Pericardium (tissue), 1 donor: ENCODE data around the genes NOS2 and VTN.

- RRBS: no CpG with 5 or more reads among the region's 19 CpGs
Measured at GRCh38 chr17:21300922-21301523, 16.5 kb downstream of the MAP2K3 start.

DNA sequence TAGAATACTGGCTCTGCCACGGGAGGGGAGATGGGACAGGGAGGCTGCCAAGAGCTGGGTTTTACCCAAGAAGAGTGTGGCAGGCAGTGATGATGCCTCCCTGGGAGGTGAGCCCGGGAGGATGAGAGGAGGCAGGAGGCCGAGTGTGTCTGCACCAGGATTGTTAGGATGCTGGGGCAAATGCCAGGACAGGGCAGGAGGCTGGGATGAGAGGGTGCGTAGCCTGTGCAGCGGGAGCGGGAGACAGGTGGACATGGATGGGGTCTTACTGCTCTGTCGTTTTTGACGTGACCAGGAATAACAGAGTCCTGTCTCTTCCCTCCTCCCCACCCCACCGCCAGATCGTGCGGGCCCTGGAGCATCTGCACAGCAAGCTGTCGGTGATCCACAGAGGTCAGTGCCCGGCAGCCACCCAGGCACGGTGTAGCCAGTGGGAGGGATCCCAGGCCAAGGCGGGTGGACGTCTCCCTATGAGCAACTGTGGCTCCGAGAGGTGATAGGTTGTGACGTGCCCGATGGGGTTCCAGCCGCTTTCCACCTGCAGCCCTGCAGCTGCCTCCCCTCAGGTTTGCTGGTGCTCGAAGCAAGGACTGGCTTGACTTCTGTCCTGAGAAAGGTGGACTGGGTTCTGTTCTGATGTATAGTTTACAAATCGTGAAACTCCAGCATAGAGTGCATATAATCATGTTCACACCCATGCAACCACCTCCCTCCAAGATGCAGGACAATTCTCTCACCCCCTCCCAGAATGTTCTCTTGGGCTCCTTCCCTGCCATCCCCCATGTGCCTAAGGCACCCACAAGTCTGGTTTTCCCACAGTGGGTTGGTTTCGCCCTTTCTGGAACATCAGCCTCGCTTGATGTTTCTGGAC lies 18.6 kb downstream of the MAP2K3 start:
- RRBS: no CpG with 5 or more reads among the region's 24 CpGs

DNA sequence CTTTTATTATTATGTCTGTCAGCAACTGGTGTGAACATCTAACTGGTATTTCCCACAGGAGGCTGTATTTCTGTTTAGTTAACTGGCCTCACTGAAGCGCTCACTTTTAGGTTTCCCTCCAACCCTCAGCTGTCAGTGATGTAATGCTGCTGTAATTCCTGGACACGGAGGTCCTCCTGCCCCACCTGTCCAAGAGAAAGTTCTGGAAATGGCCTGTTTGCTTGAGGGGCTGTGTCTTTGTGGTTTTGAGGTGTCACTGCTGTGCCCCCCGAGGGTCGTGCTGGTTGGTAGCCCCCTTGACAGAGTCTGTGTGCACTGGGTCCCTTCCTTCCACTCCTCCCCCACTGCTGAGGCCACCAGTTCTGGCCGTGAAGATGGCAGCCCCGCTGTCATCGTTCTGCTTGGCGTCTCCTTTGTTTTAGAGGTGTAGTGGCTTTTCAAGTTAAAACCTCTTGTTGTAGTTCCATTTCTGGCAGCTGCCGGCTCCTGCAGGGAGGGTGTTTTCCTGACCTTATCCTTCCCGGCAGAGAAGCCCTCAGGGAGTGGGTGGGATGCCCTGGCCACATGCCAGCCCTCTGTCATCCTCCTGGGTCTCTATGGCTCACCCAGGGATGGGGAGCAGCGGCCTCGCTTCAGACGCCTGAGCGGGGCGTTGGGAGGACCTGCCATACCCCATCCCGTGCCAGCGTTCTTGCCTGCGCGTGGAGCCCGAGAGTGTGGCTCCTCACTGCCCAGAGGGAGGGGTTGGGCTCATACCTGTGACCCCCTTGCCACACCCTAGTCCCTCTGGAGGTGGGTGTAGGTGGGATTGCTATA lies 11.7 kb downstream of the KCNJ12 start:
- RRBS: no CpG with 5 or more reads among the region's 20 CpGs

GRCh38 chr17:21395221-21395420 lies 19.0 kb downstream of the KCNJ12 start:
- RRBS: no CpG with 5 or more reads among the region's 5 CpGs

DNA sequence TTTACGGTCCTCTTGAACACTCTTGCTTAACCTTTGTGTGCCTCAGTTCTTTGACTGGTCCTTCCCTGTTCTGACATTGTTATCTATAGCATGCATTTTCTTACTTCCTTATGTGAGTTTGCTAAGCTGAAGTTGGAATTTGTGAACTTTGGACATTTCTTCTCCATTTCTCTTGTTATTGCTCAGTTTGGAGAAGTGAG lies 29.6 kb upstream of the WSB1 start:
- RRBS: no CpG with 5 or more reads among the region's 1 CpG

- RRBS: no CpG with 5 or more reads among the region's 1 CpG
Measured at GRCh38 chr17:27299107-27299406, 5.1 kb downstream of the WSB1 start.

GRCh38 chr17:27302995-27303901 lies 9.3 kb downstream of the WSB1 start:
- RRBS: no CpG with 5 or more reads among the region's 7 CpGs

DNA sequence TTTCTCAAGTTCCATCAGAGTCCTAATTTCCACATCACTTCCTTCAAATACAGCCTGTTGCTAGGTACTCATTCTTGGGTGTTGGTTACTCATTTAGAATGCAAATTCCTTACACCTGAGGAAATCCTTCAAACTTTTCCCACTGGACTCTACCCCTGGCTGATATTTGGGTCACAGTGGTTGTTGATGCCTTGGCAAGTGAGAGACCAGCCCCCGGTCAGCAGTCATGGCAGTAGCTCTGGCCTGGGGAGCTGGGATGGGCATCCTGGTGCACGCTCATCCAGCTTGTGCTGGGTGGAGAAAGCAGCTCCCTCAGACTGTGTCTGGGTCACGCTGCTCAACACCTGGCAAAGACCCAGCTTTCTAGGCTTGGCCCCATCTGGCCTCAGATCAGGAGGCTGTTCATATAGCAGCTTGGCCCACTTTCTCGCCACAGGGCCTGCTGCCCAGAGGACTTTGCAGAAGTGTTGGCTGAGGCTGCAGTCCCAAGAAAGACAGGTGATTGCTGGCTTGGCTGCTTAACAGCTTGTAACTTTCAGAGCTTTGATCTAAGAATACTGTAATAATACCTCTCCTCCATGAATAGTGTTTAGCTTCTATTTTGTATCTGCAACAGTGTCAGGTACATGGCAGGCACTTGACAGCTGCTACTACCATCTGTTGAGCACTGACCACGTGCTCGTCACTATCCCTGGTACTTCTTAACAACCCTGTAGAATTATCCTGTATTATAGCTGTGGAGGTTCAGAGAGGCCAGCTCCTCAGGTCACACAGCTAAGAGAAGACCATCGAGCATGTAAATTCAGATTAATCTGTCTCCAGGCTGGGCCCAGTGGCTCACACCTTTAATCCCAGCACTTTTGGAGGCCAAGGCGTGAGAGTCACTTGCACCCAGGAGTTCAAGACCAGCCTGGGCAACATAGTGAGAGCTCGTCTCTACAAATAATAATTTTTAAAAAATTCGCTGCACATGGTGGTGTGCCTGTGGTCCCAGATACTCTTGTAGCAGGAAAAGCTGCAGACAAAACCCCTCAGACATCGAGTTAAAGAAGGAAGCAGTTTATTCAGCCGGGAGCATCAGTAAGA lies 26.1 kb downstream of the WSB1 start:
- RRBS: no CpG with 5 or more reads among the region's 12 CpGs

DNA sequence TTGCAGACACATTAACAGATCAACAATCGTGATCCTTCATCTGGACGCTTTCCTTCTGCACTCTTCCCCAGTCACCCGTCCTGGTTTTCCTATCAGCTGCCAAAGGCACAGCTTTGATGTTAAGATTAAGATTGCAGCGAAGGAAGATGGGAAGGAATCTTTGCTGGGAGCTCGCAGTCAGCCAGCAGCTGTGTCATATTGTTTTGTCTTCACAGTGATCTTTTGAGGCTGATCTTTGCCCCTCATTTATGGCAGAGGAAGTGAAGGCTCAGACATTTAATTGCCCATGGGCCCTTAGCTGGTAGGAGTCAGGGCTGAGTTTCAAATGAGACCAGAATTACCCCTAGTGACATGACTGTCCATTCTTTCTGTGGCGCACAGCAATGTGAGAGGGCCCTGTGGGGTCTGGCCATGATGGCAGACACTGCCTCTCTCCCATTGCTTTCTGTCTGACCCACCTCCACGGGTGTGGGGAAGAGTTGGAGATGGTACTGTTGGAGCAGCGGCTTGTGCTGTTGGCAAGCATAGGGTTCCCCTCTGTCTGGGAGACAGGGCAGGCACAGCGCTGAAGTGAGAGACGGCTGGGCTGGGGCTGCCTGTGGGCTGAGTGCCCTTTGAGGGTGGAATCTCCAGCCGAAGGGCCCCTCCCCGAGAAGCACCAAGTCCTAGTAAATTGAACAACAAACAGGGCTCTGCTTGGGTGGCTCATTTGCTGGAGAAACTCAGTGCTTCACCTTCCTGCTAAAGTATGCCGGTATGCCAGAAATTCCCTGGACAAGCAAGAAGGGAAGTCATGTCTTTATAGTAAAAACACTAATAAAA lies 79.5 kb downstream of the KSR1 start:
- RRBS: no CpG with 5 or more reads among the region's 13 CpGs

GRCh38 chr17:27559385-27560459 lies 71.3 kb upstream of the LGALS9 start:
- RRBS: 15% methylated on average over 4 of the region's 23 CpGs

DNA sequence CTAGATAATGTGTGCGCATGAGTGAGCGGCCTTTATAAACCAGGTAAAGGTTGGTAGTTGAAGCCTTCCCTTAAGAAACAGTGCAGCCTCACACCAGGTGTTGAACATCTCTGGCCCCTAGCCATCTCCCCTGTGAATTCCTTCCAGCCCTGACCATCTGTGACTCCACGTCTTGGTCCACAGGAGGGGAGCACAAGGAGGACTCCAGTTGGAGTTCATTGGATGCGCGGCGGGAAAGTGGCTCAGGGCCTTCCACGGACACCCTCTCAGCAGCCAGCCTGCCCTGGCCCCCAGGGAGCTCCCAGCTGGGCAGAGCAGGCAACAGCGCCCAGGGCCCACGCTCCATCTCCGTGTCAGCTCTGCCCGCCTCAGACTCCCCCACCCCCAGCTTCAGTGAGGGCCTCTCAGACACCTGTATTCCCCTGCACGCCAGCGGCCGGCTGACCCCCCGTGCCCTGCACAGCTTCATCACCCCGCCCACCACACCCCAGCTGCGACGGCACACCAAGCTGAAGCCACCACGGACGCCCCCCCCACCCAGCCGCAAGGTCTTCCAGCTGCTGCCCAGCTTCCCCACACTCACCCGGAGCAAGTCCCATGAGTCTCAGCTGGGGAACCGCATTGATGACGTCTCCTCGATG lies 48.4 kb upstream of the LGALS9 start:
- RRBS: no CpG with 5 or more reads among the region's 25 CpGs

DNA sequence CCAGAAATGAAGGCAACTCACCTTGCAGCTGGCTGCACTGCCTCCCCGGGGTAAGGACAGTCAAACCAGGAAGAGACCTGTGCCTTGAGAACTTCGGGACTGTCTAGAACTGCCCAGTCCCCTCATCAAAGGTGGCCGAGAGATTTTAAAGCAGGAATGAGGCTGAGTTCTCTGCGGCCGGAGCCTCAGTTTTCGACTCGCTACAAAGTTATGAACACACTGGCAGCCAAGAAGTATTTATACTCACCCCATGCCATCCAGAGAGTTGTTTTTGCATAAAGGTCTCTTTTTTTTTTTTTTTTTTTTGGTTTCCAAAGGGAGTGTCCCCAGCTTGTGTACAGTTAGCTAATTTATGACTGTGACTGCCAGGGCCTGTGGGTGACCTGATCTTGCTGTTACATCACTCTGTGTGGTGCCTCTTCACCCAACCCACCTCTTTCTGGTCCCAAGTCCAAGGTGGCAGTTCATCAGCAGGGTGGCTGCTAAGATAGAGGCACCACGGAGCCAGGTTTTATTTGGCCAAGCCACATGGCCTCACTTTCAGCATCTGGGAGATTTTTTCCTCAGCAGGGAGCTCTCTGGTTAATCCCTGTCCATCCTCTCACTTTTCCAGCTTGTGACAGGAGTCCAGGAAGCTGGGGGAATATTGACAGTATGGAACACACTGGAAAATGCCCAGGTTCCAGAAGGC lies at the start of gene NOS2:
Gene NOS2 (minus strand): TSS at position 212 of the 691 bp plus-strand sequence.
- RRBS: no CpG with 5 or more reads among the region's 8 CpGs

DNA sequence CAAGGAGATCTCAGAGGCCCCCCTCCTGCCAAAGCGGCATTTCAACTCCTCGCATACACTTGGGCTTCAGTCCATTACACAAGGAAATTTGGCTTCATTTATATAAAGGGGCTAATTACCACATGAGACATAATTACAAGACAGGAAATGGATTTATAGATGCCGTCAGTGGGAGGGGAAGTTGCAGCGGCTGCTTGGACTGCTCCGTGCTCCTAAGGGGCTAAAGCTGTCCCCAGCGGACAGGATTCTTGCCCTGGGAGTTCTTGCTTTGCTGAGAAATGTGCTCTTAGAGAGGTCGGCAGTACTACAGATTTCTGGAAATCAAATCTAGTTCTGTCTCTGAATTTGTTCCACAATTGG lies 57.2 kb upstream of the NLK start:
- RRBS: no CpG with 5 or more reads among the region's 7 CpGs

GRCh38 chr17:27986717-27987431 lies 55.6 kb upstream of the NLK start:
- RRBS: no CpG with 5 or more reads among the region's 8 CpGs

GRCh38 chr17:28034166-28034955 lies 8.1 kb upstream of the NLK start:
- RRBS: no CpG with 5 or more reads among the region's 6 CpGs

GRCh38 chr17:28044231-28045031 lies 2.0 kb downstream of the NLK start:
- RRBS: no CpG with 5 or more reads among the region's 6 CpGs

- RRBS: 20% methylated on average over 1 of the region's 10 CpGs
Measured at GRCh38 chr17:28229802-28230426, 89.1 kb upstream of the TMEM97 start.

GRCh38 chr17:28266230-28266572 lies 52.8 kb upstream of the TMEM97 start:
- RRBS: no CpG with 5 or more reads among the region's 16 CpGs

DNA sequence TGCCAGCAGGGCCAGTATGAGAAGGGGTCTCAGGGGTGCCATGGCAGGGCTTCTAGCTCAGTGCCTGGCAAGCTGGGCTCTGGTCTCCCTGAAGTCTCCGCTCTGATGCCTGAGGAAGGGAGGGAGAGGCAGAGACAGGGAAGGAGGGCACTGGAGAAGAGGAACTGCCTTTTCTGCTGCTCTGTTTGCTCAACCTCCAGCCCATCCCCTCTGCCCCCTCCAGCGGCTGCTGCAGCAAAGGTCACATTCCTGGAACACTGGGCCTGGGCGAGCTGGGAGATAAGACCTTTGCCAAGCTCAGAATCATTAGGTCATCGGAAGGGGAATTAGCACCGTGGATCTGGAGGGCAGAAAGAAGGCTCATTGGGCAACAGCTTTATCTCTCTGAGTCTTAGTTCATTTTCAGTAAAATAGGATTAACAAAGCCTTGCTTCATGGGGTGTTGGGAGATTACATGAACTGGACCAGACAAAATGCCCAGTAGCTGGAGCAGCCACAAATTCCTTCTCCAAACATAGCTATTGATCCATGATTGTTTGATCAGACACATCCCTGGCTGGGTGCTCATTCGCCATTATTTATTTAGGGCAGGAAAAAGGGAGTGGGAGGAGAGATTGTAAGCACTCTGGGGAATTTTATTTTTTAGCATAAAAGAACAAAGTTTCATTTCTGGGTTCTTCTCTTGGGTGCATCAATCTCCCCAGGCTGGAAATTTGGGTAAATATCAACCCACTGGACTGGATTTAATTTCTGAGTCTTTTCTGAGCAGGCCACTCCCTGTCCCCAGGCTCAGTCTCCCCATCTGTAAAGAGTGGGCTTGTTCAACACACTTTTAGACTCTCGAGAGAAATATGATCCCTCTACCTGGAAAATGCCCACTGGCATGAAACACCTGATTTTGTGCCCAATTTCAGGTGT lies at the start of gene VTN:
Gene VTN (minus strand): TSS at position 146 of the 918 bp plus-strand sequence.
- RRBS: no CpG with 5 or more reads among the region's 7 CpGs

DNA sequence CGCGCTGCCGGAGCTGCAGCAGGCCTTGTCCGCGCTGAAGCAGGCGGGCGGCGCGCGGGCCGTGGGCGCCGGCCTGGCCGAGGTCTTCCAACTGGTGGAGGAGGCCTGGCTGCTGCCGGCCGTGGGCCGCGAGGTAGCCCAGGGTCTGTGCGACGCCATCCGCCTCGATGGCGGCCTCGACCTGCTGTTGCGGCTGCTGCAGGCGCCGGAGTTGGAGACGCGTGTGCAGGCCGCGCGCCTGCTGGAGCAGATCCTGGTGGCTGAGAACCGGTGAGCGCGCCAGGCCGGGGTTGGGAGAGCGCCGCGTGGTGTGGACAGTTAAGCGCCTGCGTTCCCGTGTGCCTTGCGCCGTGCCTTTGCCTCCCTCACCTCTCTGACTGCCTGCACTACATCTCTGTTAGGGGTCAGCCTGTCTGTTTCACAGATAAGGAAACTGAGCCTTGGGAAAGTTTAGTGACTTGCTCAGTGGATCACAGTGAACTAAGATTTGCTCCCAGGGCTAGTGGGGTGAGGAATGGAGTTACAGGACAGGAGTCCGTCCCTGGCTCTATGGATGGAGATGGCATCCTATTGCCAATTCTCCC lies 831 bp downstream of the SARM1 start:
- RRBS: 3% methylated on average over 24 of the region's 45 CpGs